Osteoblast (primary cell): ENCODE data around the genes CEP126 and ANGPTL5.

- CAGE, long polyA plus RNA = no peak
- RRBS = no CpG with 5 or more reads among the region's 7 CpGs
Observed at GRCh38 chr11:95590424-95590839, 199.2 kb downstream of the FAM76B start.

GRCh38 chr11:95682693-95683025 lies 106.9 kb downstream of the FAM76B start:
- CAGE, long polyA plus RNA = no peak
- RRBS = no CpG with 5 or more reads among the region's 1 CpG

GRCh38 chr11:95785957-95786741 lies 3.4 kb downstream of the FAM76B start:
- CAGE, long polyA plus RNA = no peak
- RRBS = no CpG with 5 or more reads among the region's 6 CpGs

DNA sequence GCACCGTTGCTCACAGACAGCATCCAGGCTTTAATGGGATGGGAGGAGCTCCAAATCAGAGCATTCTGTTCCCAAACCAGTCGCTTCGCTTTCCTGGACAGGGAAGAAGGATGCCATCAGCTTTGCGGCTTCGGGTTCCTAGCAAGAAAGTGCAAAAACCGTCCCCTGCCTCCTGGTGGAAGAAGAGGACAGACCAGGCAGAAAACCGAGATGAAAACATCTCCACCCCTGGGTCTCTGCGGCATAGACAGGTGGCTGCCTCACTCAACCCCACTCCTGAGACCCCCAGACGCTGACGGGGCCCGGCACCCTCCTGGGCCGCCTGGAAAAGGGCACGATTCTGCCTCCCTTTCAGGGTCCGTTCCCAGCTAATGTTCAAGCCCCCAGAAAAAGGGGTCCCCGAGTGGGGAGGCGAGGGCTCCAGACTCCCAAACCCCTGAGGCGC lies 705 bp downstream of the FAM76B start:
- CAGE, long polyA plus RNA = no peak
- RRBS = no CpG with 5 or more reads among the region's 17 CpGs

DNA sequence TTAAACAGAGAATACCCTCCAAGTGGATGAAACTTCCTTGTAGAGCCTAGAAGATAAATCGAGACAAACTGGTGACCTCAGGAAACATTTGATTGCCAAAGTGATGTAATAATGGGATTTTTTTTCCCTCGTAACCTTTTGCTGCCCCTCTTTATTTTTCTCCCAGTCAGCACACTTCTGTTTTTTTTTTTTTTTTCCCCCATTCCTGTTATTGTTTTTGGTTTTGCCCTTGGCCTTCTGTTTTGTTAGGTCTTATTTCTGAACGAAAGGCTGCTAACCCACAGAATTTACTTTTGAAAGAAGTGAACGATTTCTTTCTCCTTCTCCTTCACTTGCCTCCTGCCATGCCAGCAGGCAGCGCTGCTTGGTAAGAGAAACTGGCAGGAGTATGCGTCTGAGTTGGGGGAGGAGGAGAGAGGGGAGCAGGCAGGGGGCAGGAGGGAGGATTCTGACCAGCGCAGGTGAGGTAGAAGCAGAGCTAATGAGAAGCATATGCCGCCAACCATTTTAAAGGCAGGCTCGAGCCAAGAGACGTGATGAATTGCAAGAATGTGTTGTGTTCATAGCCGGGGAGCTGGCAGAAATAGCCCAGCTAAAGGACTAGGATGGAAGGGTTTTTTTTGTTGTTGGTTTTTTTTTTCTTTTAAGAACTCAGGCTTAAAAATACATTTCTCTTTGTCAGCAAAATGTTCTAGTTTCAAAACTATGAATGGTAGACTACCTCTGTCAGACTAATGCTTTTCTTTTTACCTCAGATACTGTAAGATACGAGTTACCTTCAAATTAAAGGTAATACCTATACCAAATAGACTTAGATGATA lies 122.0 kb upstream of the MTMR2 start:
- CAGE, long polyA plus RNA = no peak
- RRBS = no CpG with 5 or more reads among the region's 12 CpGs

DNA sequence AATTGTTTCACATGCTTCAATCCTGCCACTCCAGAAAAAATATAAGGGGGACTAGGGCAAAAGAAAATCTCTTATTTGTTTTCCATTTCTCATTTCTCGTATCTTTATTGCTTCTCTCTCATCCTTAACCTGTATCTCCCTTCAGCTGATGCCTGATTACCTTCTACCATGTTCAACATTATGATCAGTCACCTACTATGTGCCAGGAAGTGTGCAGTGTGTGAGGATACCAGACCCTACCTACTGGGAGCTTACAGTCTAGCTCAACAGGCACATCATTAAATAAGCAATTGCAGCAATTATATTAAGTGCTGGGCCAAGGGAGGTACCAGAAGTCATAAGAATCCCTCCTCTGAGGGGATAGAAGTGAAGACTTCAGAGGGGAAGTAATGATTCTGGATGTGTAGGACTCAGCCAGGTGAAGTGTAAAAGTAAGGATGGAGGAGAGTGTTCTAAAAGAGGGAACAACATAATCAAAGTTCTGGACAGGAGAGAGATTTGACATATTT lies 145.5 kb downstream of the MAML2 start:
- CAGE, long polyA plus RNA = no peak
- RRBS = no CpG with 5 or more reads among the region's 1 CpG

DNA sequence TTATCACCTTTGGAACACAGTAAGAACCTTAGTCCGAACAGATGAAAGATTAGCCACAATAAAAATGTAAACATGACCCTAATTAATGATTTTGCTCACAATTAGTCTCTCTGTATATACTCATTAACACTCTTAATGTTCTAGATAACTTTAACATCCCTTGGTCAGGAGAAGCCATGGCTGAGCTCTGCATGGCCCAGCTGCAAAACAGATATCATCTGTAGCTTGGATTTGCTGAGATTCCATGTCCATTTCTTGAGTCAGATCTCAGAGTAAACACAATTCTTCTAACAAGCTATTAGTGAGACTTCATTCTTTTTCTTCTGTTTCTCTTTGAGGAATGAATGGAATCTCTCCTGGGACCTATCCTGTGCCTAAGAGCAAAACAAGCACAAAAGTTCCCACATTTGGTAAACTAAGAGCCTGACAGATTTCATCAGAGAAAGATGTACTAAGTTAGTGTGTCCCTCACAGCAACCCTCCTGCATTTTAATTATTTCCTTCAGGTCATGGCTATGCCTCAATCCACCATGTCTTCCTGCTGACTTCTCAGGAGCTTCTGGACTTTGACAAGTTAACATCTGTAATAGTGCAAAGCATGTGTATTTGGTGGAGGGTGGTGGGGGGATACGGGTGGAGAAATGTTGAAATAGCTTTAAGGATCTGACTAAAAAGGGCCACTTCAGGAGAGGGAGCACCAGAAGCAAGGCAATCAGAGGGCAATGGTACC lies 142.7 kb downstream of the MAML2 start:
- CAGE, long polyA plus RNA = no peak
- RRBS = no CpG with 5 or more reads among the region's 2 CpGs

DNA sequence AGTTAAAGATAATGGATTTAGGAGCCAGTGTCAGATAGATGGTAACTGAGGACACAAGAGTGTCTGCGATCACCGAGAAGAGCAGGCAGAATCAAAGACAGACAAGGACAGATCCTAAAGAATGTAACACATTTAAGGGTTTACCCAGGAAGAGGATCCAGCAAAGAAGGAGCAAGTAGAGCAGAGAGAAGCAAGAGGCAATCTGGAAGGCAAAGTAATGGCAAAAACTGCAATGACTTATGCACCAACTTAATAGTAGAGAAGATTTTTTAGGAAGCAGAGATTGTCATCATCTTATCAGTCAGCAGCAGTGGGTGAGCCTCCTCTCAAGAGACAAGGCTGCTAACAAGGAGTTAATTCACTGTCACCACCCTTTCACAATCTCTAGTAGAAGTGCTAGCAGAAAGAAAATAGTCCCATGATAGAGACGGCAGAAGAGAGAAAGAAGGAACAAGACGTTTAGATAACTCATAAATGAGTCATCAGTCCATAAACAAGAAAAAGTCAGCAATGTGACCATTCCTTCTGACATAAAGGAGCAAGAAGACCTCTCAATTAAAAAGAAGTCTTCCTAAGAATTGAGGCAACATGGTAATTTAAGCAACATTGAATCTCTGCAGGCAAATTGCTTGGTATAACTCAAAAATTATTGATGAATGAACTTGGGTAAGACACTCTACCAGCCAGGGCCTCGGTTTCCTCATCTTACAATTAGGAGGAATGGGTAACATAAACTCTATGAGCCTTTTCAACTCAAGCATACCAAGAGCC lies 130.5 kb downstream of the MAML2 start:
- CAGE, long polyA plus RNA = no peak
- RRBS = no CpG with 5 or more reads among the region's 5 CpGs

DNA sequence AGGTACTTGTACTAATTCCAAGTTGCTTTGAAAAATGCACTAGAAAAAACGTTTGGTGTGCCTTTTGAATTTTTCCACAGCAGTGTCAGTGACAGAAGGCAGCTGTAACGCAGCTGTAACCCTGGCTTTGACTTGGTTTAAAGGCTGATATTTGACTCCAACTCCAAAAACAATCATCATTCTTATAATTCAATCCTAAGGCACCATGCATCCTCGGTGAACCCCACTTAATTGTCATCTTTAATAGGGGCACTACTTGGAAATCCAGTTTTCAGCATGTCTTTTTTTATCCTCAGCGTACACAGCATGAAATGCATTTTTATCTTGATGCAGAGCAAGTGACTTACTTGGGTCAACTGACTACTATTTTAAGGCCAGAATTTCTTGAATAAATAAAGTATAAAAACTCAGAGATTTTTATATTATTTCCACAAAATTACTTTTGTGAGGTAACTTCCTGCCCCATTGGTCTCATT lies 124.8 kb downstream of the MAML2 start:
- CAGE, long polyA plus RNA = no peak
- RRBS = no CpG with 5 or more reads among the region's 4 CpGs

DNA sequence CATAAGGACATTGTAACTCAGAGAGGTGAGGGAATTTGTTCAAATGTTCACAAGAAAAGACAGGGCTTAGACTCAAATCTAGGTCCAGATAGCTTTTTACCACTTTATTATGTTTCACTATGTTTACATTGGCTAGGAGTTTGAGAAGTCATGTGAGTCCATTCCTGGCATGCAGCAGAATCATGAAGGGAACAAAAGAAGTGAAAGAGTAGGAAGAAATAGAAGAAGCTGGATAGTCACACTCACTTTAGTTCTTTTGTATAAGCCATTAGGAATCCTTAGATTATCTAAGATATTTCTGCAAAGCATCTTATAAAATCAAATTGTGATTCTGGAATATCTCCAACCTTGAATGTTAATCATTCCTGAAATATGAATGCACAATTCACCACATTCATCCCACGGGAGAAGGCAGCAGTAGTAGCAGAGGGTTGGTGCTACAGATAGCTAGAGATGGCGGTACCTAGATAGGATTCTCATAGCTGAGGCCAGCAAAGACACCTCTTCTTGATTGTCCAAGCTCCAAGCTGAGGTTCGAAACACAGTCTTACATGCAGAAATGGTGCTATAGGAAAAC lies 31.8 kb downstream of the MAML2 start:
- CAGE, long polyA plus RNA = no peak
- RRBS = no CpG with 5 or more reads among the region's 3 CpGs

DNA sequence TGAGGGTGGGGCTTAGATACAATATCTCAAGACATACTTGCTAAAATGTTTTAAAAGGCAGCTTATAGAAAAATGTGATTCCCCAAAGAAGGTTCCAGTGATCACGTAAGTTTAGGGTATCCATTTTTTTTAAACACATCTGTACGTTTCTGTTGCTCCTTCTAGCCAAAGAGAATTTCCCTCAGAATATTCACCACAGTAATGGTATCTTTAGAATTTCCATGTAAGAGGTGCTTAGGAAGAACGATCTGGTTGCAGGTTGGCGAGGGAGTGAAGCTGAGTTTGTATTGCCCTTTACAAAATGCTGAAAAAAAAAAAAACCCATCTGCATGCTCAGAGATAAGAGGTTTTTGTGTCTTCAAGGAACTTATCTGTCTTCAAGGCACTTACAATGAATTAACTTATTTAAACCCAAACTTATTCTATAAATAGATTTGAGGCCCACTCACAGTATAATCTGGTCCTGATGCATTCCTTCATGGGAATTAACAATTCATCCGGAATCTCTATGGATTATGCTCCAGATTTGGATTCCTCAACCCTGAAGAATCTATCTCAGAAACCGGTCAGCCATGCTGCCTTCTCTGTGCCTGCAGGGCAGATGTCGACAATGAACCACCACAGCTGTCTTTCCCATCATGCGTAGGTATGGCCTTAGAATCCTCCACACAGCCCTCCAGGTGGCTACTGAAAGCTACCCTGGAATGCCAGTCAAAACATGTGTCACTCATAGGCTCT lies 19.6 kb downstream of the MAML2 start:
- CAGE, long polyA plus RNA = no peak
- RRBS = no CpG with 5 or more reads among the region's 8 CpGs

DNA sequence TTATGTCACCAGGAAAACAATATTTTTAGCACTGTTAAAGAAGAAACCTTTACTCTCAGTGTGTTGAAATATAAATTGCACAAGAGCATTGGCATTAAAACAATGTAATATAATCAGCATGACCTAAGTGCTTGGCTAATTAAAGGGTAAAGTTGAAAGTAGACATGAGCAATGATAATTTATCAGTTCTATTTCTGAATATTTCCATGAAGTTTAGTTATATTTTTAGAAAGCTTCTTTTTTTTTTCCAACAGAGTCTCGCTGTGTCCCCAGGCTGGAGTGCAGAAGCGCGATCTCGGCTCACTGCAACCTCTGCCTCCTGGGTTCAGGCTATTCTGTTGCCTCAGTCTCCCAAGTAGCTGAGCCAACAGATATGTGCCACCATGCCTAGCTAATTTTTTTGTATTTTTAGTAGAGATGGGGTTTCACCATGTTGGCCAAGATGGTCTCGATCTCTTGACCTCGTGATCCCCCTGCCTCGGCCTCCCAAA lies 232.4 kb downstream of the JRKL start:
- CAGE, long polyA plus RNA = no peak
- RRBS = no CpG with 5 or more reads among the region's 7 CpGs

GRCh38 chr11:99069926-99070305 lies 49.2 kb downstream of the CNTN5 start:
- CAGE, long polyA plus RNA = no peak
- RRBS = no CpG with 5 or more reads among the region's 8 CpGs

- CAGE, long polyA plus RNA = no peak
- RRBS = no CpG with 5 or more reads among the region's 11 CpGs
Observed at GRCh38 chr11:100680919-100681600, 6.0 kb upstream of the ARHGAP42 start.

- CAGE, long polyA plus RNA = no peak
- RRBS = no CpG with 5 or more reads among the region's 3 CpGs
Observed at GRCh38 chr11:100831819-100832087, 144.7 kb downstream of the ARHGAP42 start.

DNA sequence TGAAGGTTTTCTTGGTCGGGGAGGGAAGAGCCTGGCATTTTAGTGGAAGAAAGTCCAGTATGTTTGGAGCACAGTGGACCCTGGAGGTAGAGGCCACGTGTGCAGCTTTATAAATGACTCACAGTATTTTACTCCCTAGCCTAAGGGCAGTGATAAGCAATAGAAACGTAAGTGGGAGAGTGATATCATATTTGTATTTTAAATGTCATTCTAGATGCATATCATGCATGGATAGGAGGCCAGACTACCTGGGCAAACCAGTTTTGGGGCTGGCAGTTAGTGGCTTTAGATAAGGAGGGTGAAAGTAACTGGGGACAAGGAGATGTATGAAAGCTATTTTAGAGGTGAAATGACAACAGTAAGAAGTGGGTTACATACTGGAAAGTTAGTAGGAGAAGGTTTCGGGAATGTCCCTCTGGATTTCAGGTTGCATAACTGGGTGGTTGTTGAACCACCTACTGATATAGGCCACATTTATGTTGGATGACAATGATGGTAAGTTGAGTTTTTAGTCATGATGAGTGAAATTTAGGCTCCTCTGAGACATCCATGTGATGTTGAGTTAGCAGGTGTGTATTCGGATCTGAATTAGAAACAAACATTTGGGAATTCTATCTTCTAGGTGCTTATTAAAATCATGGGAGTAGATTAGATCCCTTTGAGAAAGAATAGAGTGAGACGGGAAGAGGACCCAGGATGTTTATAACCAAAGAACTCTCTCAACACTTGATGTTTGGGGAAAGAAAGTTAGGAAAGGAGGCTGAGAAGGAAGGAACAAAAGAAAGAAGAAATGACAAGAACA lies 174.4 kb downstream of the ARHGAP42 start:
- CAGE, long polyA plus RNA = no peak
- RRBS = no CpG with 5 or more reads among the region's 6 CpGs

GRCh38 chr11:100902573-100903143 lies 215.6 kb downstream of the ARHGAP42 start:
- CAGE, long polyA plus RNA = no peak
- RRBS = no CpG with 5 or more reads among the region's 7 CpGs

GRCh38 chr11:101127182-101128131 lies 2.2 kb downstream of the PGR start:
- CAGE, long polyA plus RNA = no peak
- RRBS = 2% methylated on average over 39 of the region's 110 CpGs

DNA sequence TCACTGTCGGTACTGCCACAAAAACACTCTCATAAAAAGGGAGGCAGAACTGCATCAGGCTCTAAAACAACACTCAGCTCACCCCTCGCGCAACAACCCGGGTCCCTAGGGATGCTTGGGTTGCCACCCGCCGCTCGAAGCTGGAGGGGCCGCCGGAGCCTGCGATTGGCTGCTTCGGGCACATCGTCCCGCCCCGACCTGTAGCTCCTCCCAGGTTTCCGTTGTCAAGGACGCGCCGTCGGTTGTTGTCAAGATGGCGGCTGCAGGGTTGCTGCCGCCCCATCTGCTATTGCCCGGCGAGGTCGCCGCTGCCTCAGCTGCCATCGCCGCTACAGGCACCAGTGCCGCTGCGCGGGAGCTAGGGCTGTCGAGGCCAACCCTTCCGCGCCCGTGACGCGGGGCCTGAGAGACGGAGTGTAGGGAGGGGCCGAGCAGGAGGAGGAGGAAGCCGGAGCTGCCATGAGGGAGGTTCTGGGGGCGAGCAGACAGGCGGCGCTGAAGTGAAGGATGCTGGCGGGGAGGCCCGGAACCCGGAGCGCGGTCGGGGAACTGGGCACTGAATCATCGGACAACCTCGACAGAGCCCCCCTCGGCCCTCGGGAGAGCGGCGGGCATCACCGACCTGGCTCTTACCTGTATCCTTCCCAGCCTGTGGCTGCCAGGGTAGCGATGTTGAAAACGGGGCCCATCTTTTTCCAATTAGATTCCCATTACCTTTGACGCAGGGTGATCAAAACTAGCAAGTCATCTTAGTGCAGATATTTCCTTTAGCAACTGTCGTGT lies at the start of gene CEP126:
CEP126 (plus strand) TSS at position 233 of the 783 bp plus-strand sequence.
- CAGE, long polyA plus RNA = no peak
- RRBS = under 1% methylated on average over 12 of the region's 59 CpGs

DNA sequence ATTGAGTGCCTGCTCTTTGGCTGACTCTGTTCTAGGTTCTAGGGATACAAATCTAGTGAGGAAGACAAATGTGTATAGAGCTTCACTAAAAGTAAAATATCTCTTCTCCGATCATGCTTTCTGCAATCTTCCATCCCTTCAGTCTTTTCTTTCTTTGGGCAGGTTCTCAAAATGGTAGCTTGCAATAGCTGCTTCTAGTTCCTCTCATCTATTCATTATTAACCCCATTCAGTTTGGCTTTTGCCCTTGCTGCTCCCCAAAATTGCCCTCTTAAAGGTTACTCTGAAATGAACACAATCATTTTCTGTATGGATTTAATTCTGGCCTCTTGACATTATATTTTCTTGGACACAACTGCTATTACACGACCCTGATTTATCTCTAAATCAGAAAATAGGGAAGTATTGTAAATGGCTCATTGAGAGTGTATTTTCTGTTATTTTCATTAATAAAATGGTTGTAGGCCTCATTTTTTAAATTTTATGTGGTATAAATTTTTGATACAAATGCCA lies at the start of gene ANGPTL5:
ANGPTL5 (minus strand) TSS at position 209 of the 512 bp plus-strand sequence.
- CAGE, long polyA plus RNA = no peak
- RRBS = no CpG with 5 or more reads among the region's 2 CpGs